Liver (tissue), 9 donors: ENCODE measurements around a stretch of chr5.

GRCh38 chr5:168434157-168434544, 52.1 kb upstream of the RARS1 start:
- PRO-cap, 5 experiments: no peak in any of the 5 experiments
- RAMPAGE, long total RNA, 2 experiments: no peak in any of the 2 experiments
- RRBS: no CpG with 5 or more reads among the region's 7 CpGs

- PRO-cap, 5 experiments: peak in 5 of 5 experiments; most common plus-strand start chr5:168579938 (in 3); most common minus-strand start chr5:168579714 (in 1)
- RAMPAGE, long total RNA, 2 experiments: no peak in any of the 2 experiments
- RRBS: no CpG with 5 or more reads among the region's 25 CpGs
These were observed 523 bp upstream of the PANK3 start for GRCh38 chr5:168579655-168580126.

DNA sequence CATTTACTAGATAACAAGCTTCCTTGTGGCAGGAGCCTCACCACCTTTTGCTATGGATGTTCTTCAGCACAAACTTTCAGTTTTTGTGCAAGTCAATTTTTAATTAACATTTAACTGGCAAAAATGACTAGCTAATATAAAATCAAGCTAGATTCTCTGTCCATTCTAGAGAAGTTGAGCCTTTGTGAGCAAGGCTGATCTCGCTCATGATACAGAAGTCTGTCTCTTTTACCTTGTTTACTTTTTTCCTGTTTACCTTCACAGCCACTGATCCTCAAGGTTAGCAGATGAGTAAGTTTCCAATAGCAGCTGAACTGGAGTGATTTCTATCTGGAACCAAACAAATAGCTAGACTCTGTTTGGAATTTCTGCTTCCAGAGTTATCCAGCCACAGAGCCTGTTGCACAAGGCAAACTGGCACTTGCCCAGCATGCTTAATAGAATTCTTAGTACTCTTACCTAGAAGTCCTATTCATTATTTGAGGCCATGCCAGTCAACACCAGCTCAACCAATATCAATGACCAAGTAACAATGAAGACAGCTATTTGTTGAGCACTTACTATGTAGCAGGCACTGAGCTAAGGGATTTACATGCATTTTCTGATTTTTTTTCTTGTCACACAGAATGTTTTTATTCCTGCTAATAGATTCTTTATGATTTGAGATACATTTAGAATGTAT, 12.8 kb upstream of the PANK3 start:
- PRO-cap, 5 experiments: peak in 3 of 5 experiments; most common plus-strand start position 371 of the sequence (in 1); most common minus-strand start position 316 of the sequence (in 2)
- RAMPAGE, long total RNA, 2 experiments: no peak in any of the 2 experiments
- RRBS: no CpG with 5 or more reads among the region's 1 CpG

DNA sequence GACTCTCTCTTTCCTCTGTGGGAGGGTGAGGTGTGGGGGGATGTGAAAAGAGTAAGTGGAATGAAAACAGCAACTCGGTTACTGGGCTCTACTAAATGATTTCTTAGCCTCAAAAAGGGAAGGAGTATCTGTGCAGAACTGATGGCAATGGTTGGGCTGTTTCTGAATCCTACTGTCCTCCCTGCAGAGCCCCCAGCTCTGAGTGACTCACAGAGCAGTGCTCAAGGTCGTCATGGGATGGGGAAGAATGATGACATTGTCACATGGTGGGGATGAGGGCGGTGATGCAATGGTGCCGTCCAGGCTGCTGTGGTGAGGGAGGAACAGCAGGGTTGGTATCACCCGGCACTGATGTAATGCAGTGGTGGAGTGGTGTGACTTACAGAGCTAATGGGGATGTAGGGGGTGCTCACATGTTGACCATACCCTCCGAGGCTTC, 215.1 kb upstream of the PANK3 start:
- PRO-cap, 5 experiments: no peak in any of the 5 experiments
- RAMPAGE, long total RNA, 2 experiments: no peak in any of the 2 experiments
- RRBS: no CpG with 5 or more reads among the region's 6 CpGs

- PRO-cap, 5 experiments: no peak in any of the 5 experiments
- RAMPAGE, long total RNA, 2 experiments: no peak in any of the 2 experiments
- RRBS: no CpG with 5 or more reads among the region's 7 CpGs
These were observed 183.4 kb downstream of the SLIT3 start for GRCh38 chr5:169117533-169117950.

- PRO-cap, 5 experiments: no peak in any of the 5 experiments
- RAMPAGE, long total RNA, 2 experiments: no peak in any of the 2 experiments
- RRBS: no CpG with 5 or more reads among the region's 5 CpGs
These were observed 9.6 kb downstream of the SPDL1 start for GRCh38 chr5:169593050-169593685.

DNA sequence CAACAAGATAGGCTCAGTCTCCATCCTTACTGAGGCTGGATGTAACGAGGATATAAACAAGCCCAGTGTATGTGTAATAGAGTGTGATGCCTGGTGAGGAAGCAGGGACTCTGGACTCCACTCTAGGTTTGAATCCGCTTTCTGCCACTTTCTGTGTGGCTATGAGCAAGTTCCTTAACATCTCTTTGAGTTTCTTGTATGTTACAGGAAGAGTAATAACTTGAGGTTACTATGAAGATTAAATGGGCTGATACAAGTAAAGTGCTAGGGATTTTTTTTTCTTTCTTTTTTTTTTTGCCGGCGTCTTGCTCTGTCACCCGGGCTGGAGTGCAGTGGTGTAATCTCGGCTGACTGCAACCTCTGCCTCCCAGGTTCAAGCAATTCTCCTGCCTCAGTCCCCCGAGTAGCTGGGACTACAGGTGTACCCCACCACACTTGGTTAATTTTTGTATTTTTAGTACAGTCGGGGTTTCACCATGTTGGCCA, 12.5 kb downstream of the DOCK2 start:
- PRO-cap, 5 experiments: no peak in any of the 5 experiments
- RAMPAGE, long total RNA, 2 experiments: no peak in any of the 2 experiments
- RRBS: no CpG with 5 or more reads among the region's 8 CpGs

DNA sequence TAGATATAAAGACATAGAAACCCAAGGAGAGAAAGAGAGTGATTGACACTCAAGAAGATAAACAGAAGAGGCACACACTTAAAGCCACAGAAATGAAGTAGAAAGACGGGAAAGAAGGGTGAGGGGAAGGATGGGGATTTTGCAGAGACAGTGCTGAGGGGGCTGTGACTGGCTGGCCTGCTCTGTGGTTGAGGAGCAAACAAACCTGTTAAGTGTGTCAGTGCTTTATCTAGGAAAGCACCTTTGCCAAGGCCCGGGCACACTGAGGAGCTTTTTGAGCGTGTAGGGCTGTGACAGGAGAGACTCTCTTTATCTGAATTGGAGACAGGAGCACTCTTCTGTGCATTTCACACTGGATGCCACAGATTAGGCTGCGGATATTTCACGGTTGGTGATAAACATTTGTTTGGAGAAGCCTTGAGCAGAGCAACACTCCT, 109.1 kb downstream of the DOCK2 start:
- PRO-cap, 5 experiments: no peak in any of the 5 experiments
- RAMPAGE, long total RNA, 2 experiments: no peak in any of the 2 experiments
- RRBS: no CpG with 5 or more reads among the region's 5 CpGs

DNA sequence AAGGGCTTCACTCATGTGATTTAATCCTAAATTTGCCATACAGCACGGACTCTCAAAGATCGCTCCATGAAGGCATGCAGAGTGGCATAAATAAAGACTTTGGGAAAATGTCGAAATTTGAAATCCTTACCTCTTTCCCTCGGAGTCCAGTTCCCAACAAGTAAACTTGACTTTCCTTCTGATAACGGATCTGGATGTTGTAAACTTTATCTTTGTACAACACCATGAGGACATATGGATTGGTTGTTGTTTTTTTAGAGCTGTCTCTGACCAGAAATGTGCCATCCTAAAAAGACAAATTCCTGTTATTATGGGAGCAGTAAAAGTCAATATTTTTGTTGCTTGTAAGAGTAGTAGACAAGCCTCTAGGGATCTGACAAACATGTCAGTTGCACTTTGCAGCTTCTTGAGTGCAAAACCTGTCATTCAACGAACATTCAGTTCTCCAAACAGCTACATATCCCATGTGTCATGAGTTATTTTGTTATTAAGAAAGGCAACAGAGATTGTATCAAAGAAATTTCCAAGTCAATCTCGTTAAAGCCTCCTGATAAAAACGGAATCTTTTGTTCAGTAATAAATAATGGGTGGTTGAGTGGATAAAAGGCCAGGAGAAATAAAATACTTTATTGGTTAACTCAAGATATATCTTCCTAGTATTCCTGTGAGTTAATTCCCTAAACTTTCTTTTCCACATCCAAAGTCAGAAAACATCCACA, 18.0 kb downstream of the C5orf58 start:
- PRO-cap, 5 experiments: no peak in any of the 5 experiments
- RAMPAGE, long total RNA, 2 experiments: no peak in any of the 2 experiments
- RRBS: no CpG with 5 or more reads among the region's 8 CpGs

DNA sequence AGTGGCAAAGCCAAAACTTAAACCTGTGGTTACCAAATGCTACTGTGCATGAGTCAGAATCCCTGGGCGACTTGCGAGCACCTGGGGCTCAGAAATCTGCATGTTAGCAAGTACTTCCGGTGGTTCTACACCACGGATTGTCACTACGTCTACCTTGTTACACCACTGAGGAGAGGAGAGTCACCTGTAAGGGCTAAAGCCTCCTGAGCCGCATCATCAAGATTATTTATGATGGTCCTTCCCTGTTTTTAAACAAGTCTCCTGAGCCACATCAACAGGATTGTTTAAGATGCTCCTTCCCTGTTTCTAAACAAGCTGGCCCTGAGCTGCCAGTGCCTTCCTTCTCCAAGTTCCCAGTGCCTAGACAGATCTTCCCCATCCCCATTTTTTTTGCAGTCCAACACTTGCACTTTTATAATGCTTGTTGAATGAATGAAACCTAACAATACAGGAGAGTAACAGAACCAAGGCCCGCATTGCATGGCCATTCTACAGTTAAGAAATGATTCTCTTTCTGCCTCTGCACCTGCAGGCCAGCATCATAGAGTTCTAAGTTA, 21.5 kb downstream of the C5orf58 start:
- PRO-cap, 5 experiments: no peak in any of the 5 experiments
- RAMPAGE, long total RNA, 2 experiments: no peak in any of the 2 experiments
- RRBS: no CpG with 5 or more reads among the region's 7 CpGs

GRCh38 chr5:170259896-170260386, 27.2 kb downstream of the C5orf58 start:
- PRO-cap, 5 experiments: no peak in any of the 5 experiments
- RAMPAGE, long total RNA, 2 experiments: no peak in any of the 2 experiments
- RRBS: no CpG with 5 or more reads among the region's 4 CpGs

DNA sequence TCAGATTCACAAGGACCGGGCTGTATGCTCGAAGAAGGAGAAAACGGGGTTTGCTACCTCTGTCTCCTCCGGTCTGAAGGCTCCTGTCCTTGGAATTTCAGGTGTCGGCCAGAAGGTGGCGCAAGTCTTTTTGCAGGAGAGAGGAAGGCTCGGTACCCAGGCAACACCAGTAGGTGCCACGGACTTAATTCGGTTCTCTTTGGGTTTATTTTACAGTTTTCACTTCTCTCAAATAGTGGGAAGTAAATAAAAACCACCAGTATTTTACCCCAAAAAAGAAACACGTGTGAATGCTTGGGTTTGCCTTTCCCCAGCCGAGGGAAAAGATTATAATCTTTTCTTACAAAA, 29.7 kb downstream of the LCP2 start:
- PRO-cap, 5 experiments: no peak in any of the 5 experiments
- RAMPAGE, long total RNA, 2 experiments: no peak in any of the 2 experiments
- RRBS: 0% methylated on average over 3 of the region's 11 CpGs

DNA sequence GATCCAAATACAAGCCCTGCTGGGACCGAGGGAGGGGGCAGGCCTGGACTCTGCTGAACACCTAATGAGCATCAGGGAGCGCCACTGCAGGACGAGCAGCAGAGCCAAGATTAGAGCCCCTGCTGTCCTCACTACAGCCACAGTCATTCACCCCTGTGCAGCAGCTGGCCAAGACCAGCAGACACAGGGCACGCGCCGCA, 301 bp downstream of the GABRP start:
- PRO-cap, 5 experiments: no peak in any of the 5 experiments
- RAMPAGE, long total RNA, 2 experiments: no peak in any of the 2 experiments
- RRBS: no CpG with 5 or more reads among the region's 6 CpGs

DNA sequence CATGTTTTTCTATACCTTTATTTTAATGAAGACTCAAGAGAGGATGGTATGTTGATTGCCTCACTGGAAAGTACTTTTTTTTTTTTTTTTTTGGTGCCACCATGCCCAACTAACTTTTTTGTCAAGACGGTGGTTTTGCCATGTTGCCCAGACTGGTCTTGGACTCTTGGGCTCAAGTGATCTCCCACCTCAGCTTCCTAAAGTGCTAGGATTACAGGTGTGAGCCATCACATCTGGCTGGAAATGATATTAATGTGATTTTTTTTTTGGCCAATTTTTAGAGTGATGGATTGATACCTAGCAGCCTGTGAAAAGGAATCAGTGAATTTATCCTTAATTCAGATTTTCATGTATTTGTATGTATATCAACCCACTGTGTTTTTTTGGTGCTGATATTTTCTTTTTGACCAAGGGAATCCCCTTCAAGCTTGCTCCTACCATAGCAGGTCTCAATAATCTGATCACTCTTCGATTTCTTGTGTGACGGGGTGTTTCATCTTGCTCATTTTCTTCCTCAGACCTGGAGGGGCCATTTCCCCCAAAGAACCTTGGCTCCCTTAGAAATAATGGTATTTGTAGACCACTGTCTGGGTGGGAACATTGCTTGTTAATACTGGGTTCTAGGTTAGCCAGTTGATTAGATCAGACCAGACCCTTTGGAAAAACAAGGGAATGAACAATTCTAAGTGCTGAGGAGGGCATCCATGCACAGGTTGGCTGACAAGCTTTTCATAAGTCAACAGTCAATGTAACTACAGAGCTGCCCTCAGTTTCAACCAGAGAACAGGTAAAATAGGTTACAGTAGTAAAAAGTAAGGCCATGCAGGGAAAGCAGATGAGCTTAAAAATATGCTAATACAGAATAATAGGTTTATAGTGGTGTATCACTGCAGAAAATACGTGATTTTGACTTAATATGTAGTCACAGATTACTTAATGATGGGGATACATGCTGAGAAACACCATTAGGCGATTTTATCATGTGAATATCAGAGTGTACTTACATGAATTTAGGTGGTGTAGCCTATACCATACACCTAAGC, 6.5 kb upstream of the FGF18 start:
- PRO-cap, 5 experiments: no peak in any of the 5 experiments
- RAMPAGE, long total RNA, 2 experiments: no peak in any of the 2 experiments
- RRBS: no CpG with 5 or more reads among the region's 5 CpGs

DNA sequence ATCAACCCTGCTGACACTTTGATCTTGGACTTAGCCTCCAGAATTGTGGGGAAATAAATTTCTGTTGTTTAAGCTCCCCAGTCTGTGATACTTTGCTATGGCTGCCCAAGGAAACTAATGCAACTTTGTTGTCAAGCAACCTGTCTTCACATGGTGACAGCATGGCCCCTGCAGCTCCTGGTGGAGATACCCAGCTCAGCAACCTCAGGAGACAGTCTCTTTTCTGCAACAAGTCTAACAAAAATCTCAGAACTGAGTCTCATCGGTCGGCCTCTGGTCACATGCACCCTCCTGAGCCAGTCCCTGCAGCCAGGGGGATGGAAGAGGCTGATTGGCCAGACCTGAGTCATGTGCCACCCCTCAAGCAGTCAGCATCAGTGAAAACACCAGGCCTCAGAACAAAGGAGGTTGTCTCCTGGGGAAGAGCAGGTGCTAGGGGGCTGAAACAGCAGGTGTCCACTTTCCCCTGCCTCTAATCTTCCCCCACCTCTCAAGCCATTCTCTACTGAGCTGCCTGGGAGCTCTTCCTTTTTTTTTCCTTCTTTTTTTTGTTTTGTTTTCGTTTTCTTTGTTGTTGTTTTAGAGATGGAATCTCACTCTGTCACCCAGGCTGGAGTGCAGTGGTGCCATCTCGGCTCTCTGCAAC, 54.4 kb downstream of the SMIM23 start:
- PRO-cap, 5 experiments: no peak in any of the 5 experiments
- RAMPAGE, long total RNA, 2 experiments: no peak in any of the 2 experiments
- RRBS: no CpG with 5 or more reads among the region's 4 CpGs

DNA sequence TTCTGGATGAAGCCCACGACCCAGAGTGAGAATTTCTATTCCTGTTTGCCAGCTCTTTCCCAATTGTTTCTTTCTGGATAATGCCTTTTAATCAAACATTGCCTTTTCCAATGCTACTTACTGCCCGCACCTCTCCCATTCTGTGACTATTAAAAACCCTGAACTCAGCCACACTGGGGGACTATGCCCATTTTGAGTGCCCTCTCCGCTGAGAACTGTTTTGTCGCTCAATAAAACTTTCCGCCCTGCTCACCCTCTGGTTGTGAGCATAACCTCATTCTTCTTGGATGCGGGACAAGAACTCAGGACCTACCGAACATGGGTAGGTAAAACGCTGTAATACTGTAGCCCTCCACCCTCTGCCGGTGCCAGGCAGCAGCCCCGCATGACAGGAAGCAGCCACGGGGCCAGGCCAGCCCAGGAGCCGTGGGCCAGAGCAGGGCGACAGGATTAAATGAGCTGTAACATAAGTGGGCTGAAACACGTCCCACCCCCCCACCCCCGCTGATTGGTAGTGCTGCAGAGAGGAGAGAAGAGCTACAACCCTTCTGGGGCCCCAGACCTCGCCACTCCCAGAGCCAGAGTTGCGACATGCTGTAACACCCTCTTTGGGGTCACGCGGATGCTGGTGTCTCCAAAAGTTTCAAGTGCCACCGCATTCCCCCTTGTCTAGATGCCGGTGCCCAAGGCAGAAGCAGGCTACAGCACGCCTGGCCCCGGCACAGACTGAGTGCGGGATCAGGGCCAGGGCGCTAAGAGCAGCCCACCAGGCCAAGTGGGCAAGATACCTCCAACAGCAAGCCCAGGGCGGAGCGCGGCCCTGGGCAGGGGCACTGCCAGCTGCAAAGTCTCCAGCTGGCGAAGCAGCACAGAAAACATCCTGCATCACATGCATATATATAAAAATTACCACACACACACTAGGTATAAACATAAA, 81.9 kb downstream of the FBXW11 start:
- PRO-cap, 5 experiments: no peak in any of the 5 experiments
- RAMPAGE, long total RNA, 2 experiments: no peak in any of the 2 experiments
- RRBS: 100% methylated on average over 3 of the region's 29 CpGs

- PRO-cap, 5 experiments: no peak in any of the 5 experiments
- RAMPAGE, long total RNA, 2 experiments: no peak in any of the 2 experiments
- RRBS: no CpG with 5 or more reads among the region's 8 CpGs
These were observed 6.7 kb downstream of the FBXW11 start for GRCh38 chr5:171999366-172000605.

- PRO-cap, 5 experiments: no peak in any of the 5 experiments
- RAMPAGE, long total RNA, 2 experiments: no peak in any of the 2 experiments
- RRBS: no CpG with 5 or more reads among the region's 14 CpGs
These were observed 45.9 kb upstream of the FBXW11 start for GRCh38 chr5:172052177-172052837.

GRCh38 chr5:172057054-172057835, 50.8 kb upstream of the FBXW11 start:
- PRO-cap, 5 experiments: no peak in any of the 5 experiments
- RAMPAGE, long total RNA, 2 experiments: no peak in any of the 2 experiments
- RRBS: no CpG with 5 or more reads among the region's 14 CpGs

GRCh38 chr5:172082123-172082611, 75.7 kb upstream of the FBXW11 start:
- PRO-cap, 5 experiments: no peak in any of the 5 experiments
- RAMPAGE, long total RNA, 2 experiments: no peak in any of the 2 experiments
- RRBS: no CpG with 5 or more reads among the region's 15 CpGs